ENCODE measurements around a stretch of chr12.

- RRBS: 2% methylated on average over 19 of the region's 35 CpGs
Observed at GRCh38 chr12:2691610-2692125, 103.1 kb upstream of the FKBP4 start.

DNA sequence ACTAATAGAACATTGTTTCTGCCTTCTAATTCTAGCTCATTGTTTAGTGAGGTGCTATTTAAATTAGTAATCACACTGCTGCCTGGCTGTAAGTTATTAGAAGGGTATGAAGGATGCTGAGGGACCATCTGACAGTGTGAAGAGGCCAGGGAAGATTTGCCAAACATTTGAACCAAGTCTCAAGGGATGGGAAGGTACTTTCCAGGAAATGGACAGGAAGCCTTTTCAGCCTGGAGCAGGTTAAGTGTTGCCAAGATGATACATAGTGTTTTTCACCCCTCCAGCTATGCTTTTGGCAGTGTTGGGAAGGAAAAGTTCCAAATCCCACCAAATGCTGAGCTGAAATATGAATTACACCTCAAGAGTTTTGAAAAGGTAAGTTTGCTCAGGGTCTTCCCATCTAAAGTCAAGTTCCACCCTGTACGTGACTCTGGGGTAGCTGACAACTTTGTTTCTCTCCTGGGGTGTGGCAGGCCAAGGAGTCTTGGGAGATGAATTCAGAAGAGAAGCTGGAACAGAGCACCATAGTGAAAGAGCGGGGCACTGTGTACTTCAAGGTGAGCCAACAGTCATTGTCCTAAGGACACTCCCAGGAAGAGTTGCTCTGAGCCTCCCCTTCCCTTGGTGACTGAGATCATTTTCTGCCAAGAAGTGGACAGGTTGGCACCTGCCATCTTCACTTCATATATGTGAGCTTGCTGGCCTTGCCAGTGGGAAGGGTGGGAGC lies 5.0 kb downstream of the FKBP4 start:
- RRBS: no CpG with 5 or more reads among the region's 2 CpGs

GRCh38 chr12:2830222-2830883 lies 4.5 kb downstream of the NRIP2 start:
- RRBS: no CpG with 5 or more reads among the region's 10 CpGs

GRCh38 chr12:3020682-3021267 lies 56.4 kb upstream of the TSPAN9 start:
- RRBS: 75% methylated on average over 5 of the region's 15 CpGs

DNA sequence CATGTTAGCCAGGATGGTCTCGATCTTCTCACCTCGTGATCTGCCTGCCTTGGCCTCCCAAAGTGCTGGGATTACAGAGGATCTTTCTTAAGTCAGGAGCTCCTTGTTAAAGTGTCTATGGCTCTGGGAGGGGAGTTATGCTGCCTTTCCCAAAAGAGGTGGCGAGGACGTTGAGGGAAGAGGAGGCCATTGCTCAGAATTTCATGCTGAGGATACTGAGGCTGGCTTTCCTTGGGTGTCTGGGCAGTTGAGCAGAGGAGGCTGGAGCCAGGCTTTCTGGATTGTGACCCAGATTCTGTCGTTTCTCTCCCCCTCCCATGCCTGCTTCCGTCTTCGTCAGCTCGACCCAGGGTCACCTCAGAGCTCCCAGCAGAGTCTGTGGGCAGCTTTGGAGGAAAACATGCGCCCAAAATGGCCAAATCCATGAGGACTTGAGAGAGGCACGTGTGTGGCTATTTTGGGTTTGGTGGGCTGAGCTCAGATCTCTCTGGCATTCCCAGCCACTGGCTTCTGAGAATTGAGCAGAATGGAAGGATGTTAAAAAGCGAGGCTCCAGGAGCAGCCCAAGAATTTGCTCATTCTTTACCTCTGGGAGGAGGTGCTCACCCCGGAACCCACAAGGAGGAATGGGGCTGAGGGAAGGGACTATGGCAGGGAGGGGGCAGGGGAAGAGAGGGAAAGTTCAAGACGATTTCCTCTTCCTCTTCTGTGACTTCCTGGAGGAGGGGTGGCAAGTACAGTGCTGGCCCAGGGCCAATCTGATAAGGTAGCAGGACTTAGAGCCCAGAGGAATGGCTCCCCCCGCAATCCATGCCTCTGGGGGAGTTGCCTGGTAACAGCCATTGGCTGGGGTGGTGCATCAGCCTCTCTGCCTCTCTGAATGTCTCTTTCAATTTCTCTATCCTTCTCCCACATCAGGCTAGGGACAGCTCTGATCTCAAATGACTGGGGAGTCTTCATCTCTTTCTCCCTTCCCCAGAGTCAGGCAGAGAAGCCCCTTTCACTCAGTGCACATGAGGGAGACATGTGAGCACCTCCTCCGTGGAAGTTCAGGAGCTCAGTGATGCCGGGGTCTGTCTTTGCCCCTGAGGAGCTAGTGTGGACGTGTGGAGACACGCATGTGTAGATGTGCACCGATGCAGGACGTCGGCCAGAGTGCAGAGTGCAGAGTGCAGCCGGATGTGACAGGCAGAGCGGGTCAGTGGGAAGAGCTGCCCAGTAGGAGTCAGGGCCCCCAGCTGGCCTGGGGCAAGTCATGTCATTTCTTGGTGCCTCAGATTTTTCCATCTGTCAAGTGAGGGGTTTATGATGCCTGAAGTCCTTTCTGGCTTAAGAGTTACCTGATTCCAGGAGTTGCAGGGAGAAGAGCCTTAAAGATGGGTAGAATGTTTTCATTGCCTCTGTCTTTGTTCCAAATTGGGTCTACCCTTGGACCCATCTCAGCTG lies 20.2 kb downstream of the TSPAN9 start:
- RRBS: no CpG with 5 or more reads among the region's 23 CpGs

- RRBS: 74% methylated on average over 4 of the region's 16 CpGs
Observed at GRCh38 chr12:3241395-3242033, 164.3 kb downstream of the TSPAN9 start.

- RRBS: no CpG with 5 or more reads among the region's 5 CpGs
Observed at GRCh38 chr12:3251094-3251503, 173.9 kb downstream of the TSPAN9 start.

DNA sequence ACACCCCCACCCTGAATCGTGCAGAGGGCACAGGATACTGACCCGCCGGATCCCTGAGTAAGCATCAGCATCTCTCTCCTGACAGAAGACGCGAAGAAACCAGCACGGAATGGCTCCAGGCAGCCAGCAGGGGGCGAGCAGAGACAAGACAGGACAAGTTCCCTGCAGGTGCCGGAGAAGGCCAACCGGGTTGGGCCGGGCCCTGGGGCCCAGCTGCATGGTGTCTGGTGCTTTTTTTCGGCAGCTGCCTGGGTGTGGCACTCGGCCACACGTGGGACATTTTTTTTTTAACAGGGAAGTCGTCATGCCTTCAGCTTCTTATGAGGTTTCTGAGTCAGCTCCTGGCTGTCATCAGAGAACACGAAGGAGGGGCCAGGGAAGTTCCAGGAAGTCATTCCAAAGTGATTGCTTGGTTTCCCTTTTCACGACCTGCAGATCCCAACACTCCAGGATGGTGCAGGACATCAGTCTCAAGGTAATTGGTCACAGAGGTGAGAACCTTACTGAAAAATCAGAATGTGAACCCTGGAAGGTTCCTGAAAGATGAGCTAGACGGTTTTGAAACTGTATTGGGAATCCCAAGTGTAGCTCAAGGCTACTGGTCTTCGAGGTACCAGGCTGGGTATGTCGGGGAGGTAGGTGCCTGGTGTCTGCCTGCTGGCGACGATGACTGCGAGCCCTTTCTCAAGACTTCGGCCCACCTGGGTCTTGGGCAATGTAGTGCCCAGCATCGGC lies 190.9 kb upstream of the PRMT8 start:
- RRBS: no CpG with 5 or more reads among the region's 24 CpGs

- RRBS: 51% methylated on average over 3 of the region's 3 CpGs
Observed at GRCh38 chr12:3599986-3600360, 109.0 kb downstream of the PRMT8 start.

GRCh38 chr12:3897328-3898216 lies 24.4 kb upstream of the PARP11 start:
- RRBS: no CpG with 5 or more reads among the region's 7 CpGs

GRCh38 chr12:4252609-4253073 lies 20.9 kb upstream of the CCND2 start:
- RRBS: no CpG with 5 or more reads among the region's 6 CpGs

GRCh38 chr12:4270777-4271535 lies 2.6 kb upstream of the CCND2 start:
- RRBS: 2% methylated on average over 10 of the region's 48 CpGs

DNA sequence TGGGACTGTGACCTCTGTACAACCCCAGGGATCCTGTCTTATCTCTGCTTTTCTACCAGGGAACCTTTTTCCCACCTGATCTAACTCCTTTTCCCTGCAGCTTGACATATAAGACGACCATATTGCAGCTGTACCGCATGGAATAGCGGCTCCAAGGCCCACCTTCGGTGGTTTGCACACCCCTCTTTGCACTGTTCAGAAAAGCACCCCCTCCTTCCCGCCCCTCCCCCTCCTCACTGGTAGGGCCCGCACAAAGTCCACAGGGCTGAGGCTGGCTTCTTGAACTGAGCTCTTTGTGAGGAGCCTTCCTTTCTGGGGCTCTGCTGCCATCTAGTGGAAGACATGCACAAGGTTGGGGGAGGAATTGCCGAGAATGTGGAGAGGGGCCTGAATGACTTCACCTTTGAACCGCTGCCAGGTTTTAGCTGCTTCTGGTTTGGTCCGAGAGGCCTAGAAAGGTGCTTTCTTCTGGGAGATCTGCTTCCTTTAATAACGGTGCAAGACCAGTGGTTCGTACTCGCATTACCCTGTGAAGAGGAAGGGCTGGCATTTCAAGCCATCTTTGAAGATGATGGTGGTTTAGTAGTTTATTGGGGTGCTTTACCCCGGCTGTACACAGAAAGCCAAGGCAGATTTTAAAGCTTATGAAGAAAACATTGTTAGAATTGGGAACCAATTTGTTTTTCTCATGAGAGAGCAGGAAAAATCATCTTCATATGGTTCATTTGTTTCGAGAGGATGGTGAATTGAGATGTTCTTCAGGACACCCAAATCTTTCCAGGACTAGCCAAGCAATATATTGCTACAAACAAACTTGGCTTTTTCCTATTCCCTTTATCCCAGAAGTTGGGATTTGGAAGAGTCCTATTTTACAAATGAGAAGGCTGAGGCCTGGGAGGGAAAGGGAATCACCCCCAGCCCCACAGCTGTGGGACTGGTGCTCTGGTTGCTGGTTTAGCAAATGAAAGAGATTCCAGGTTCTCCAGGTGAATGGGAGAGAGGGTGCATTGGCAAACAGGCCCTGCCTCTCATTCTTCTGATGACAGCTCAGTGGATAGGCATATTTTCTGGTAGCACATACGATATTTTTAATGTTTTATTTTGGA lies 3.6 kb downstream of the CCND2 start:
- RRBS: no CpG with 5 or more reads among the region's 15 CpGs

GRCh38 chr12:4299601-4300187 lies 21.3 kb upstream of the TIGAR start:
- RRBS: no CpG with 5 or more reads among the region's 18 CpGs

DNA sequence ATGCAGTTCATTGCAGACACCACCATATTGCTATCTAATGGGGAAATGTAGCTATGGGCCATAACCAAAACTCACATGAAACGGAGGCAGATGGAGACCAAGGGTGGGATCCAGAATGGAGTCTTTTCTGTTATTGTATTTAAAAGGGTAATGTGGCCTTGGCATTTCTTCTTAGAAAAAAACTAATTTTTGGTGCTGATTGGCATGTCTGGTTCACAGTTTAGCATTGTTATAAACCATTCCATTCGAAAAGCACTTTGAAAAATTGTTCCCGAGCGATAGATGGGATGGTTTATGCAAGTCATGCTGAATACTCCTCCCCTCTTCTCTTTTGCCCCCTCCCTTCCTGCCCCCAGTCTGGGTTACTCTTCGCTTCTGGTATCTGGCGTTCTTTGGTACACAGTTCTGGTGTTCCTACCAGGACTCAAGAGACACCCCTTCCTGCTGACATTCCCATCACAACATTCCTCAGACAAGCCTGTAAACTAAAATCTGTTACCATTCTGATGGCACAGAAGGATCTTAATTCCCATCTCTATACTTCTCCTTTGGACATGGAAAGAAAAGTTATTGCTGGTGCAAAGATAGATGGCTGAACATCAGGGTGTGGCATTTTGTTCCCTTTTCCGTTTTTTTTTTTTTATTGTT lies 20.2 kb upstream of the TIGAR start:
- RRBS: no CpG with 5 or more reads among the region's 7 CpGs

- RRBS: no CpG with 5 or more reads among the region's 2 CpGs
Observed at GRCh38 chr12:4355592-4356115, 23.9 kb downstream of the FGF23 start.

GRCh38 chr12:4417236-4418477 lies 28.0 kb downstream of the FGF6 start:
- RRBS: no CpG with 5 or more reads among the region's 20 CpGs

DNA sequence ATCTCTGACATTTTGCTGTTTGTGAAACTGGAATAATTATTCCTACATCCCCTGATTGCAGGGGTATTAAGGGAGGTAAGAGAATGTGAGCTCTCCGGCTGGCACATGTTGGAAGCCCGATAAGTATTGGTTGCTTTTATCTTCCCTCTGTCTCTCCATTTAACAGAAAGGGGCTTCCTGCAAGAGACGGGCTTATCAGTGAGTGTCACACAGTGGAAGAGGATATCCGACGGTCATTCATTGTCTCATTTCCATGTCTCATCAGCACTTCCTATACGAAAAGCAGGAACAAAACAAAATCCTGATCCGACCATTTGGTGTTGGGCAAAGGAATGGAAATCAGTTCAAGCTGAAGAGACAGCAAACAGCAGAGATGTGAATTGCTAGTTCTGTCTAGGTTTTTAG lies 10.7 kb downstream of the DYRK4 start:
- RRBS: no CpG with 5 or more reads among the region's 7 CpGs

- RRBS: no CpG with 5 or more reads among the region's 9 CpGs
Observed at GRCh38 chr12:4766312-4766822, 42.8 kb upstream of the KCNA6 start.

Measured in GM19239 (cell line).